ENCODE measurements around the gene HEATR3.

DNA sequence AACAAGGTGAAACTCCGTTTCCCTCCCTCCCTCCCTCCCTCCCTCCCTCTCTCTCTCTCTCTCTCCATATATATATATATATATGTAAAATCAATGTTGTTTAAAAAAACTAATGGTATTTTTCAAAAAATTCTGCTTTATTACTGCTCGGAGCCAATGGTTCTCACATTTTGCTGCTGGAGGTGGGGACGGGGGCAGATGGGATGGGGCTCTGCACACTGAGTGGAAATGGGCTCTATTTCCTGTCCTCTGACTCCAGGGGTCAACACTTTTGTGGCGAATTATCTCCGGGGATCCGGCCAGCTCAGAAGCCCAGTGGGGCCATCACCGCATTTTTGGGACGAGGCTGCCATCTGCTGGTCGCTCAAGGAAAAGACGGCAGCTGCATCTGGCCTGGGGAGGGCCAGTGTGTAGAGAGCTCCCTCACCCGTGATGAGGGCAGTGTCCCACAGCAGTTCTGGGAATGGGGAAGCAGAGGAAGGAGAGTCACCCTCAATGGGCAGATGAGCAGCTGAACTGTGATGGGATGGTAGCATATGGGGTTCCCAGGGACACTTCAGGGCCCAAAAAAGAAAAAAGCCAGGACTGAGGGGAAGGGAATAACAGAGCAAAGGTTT is 9.0 kb upstream of the ABCC12 start:
- PRO-cap: no peak

GRCh38 chr16:48361139-48361473 is 24.1 kb downstream of the SIAH1 start:
- PRO-cap: no peak

GRCh38 chr16:48366486-48367235 is 18.6 kb downstream of the SIAH1 start:
- PRO-cap: no peak

- PRO-cap: no peak
These were observed 94.8 kb upstream of the SIAH1 start for GRCh38 chr16:48479957-48480382.

DNA sequence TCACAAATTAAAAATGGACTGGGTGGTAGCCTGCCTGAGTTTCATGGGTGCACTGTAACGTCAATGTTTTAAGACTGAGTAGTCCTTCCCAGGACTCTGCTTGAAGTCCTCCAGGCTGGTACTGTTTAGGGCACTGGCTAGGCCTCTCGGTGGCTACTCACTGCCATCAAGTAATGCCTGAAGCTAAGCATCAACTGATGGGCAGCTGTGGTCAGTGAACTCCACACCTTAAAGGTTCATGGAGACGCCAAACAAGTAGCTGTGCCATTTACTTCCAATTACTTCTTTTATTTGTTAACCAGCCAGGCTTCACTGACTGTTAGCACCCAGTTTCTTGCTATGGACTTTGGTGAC is 6.8 kb downstream of the N4BP1 start:
- PRO-cap: no peak

- PRO-cap: no peak
These were observed 20.3 kb upstream of the N4BP1 start for GRCh38 chr16:48630097-48630771.

GRCh38 chr16:49560019-49560710 is 186.6 kb downstream of the C16orf78 start:
- PRO-cap: no peak

DNA sequence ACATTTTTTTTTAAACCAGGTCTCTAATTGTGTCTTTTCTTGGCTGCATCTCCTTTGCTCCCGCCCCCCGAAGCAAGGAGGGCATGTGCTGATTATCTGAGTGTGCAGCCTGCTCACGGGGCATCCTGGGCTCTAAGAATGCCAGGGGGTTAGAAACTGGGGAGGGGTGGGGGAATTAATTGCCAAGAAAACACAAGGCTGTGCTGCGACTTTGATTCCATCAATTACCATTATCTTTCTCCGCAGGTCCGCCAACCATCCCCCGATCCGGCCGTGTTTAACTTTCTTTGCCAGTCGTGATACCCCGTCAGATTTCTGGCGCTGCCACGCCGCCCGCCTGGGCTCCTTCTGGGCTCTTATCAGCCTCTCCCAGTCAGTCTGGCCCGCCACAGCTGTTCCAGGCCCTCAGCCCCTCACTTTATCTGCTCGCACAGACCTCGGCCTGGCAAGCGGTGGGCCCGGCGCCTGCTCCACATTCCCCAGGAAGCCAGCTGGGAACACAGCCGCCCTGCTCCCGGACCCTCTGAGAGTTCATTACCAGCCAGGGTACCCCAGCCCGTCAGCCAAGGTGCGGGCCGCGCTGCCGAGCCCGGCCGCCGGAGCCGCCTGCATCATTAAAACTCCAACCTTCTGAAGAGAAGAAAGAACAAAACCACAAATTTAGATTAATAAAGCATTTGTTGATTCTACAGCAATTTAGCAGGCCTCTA is 157.6 kb downstream of the ZNF423 start:
- PRO-cap: no peak

DNA sequence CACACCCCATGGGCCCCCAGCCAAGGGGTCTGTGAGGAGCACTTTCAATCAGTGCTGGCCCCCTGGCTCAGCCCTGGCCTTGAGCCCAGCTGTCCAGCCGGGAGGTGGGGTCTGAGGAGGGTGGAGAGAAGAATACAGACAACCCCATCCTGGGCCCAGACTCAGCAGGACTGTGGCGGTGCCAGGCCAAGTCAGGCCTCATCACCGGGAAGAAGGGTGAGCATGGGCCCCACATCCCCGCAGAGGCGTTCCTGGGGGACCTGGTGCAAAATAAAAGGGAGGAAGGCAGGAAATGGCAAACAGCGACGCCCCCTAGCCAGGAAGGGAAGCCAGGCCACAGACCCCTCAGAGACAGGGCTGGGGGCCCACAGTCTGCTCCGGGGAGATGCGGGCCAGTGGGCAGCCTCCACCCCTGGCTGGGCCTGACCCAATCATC is 20.7 kb downstream of the ZNF423 start:
- PRO-cap: no peak

- PRO-cap: no peak
These were observed 17.1 kb downstream of the ZNF423 start for GRCh38 chr16:49838309-49839652.

GRCh38 chr16:49854979-49855990 is 627 bp downstream of the ZNF423 start:
- PRO-cap: bidirectional peak, plus-strand start at chr16:49855638, minus-strand start at chr16:49855537

DNA sequence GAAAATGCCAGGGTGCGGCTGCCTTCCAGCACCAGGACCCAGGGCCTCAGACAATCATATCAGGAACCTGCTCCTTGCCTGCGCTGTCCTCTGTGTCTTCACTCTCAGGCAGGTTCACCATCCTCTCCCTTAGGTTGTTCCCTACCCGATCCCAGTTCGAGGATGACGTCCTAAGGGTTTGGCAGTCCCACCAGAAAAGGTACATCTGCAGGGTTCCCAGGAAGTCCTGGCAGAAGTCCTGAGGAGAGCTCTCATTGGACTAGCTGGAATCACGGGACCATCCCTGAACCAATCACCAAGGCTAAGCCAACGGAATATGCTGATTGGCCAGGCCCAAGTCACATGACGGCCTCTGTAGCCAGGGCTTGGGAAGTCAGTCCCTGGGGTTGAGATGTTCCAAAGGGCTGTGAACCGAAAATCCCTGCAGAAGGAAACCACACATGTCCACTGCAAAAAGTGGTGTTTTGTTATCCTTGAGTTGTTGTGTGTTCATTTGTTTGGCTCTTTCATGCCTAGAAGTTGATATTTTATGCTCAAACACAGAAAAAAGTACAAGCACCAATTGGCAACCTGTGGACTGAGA is 68.1 kb upstream of the ZNF423 start:
- PRO-cap: no peak

- PRO-cap: bidirectional peak, plus-strand start at chr16:50065970, minus-strand start at chr16:50065818; bidirectional peak, plus-strand start at chr16:50066441, minus-strand start at chr16:50066305
These were observed at the start of gene HEATR3 for GRCh38 chr16:50065514-50066580. HEATR3 (plus strand) TSS chr16:50065970.

GRCh38 chr16:50203233-50203702 is 50.2 kb downstream of the TENT4B start:
- PRO-cap: no peak

GRCh38 chr16:50236915-50237405 is 29.4 kb upstream of the ADCY7 start:
- PRO-cap: no peak

DNA sequence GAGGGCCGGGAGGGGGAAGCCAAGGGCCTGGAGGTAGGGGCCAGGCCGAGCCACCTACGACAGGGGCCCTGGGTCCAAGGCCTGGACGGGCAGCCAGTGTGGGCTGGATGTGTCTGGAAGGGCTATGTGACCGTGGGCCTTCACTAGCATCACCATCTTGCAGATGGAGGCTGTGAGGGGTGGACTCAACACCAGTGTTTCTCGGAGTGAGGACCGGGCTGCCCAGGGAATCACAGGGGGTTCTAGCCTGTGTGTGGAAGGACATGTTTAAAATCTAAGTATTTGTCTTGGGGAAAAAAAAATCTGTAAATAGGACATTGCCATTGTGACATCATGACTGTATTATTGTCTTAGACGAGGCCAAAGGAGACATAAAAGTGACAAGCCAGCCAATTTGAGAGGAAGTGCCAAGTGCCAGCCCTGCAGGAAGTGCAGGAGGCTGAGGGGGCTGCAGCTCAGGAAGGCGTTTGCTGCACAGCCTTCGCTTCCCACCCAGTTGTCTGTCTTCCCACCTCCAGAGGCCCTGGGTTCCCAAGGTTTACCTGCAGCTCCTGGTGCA is 1.2 kb downstream of the ADCY7 start:
- PRO-cap: no peak

- PRO-cap: bidirectional peak, plus-strand start at chr16:50284448, minus-strand start at chr16:50284345
These were observed 18.1 kb downstream of the ADCY7 start for GRCh38 chr16:50284222-50285007.

DNA sequence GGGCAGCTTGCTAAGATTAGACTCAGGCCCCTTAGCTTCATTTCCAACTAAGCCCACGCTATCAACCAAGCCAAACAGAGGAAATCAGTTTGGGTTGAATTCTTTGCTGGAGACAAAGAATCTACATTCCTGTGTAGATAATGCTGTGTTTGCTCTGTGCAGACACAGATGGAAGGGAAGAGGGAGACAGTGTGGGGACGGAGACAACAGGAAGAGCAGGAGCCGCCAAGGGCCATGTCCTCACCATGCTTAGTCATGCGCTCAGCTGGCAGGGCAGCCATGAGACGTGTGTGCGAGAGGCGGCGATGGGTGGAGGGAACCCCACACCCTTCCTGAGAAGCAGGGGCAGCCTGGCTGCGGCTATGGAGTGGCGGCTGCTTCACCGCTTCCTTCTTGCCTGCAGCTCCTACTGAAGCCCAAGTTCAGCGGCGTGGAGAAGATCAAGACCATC is 47.2 kb downstream of the ADCY7 start:
- PRO-cap: no peak

GRCh38 chr16:50597005-50597403 is 48.8 kb downstream of the NKD1 start:
- PRO-cap: no peak

- PRO-cap: no peak
These were observed 3.9 kb upstream of the SNX20 start for GRCh38 chr16:50684574-50685781.